Parietal lobe (tissue), 2 donors: Measurements from ENCODE around the gene RPTOR.

DNA sequence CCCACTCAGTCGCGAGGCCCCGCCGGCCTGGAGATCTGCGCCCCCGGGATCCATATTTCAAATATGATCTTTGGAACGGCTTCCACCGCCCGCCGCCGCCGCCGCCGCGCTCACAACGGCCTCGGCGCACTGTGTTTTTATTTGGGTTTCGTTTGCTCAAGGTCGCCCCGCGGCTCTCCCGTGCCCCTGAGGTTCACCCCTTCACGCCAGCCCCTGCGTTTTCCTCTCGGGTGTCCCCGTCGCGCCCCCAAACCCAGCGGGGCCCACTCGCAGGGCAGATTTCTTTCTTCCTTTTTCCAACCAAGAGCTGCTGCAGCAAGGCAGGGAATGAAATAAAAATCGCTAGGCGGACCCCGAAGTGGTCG lies 4.3 kb upstream of the CBX4 start:
- RAMPAGE, long total RNA: no peak

DNA sequence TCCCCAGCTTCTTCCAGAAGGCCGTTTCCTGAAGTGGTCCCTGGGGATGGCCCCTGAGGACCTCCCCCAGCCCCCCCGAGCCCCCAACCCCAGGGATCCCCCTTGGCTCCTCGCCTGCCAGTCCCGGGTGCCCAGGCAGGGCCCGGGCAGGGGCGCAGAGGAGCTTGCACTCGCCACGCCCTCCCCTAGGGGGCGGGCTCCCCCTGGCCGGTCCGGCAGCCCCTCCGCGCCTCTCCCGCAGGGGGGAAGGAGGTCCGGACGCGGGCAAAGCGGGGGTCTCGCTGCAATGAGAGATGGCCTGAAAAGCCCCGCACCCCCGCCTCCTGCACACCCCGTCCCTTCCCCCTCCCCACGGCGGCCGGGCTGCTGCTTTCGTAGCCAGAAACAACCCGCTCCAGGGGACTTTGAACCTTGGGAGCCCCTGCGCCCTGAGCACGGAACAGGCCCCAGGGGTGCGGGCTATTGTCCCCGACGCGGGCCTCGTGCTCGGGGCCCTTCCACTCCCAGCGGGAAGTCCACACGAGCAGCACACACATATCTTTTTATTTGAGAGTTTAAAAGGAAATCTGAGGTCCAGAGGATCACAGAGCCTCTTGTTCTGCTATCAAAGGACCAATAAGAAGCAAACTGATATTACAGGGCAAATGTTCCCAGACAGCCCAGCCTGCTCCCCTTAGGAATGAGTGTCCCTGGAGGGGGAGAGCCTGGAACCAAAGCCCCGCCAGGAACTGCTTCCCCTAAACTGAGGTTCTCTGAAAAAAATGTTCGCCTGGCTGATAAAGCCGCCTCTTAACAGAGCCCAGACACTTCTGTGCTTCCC lies 5.7 kb upstream of the CBX4 start:
- RAMPAGE, long total RNA: no peak

DNA sequence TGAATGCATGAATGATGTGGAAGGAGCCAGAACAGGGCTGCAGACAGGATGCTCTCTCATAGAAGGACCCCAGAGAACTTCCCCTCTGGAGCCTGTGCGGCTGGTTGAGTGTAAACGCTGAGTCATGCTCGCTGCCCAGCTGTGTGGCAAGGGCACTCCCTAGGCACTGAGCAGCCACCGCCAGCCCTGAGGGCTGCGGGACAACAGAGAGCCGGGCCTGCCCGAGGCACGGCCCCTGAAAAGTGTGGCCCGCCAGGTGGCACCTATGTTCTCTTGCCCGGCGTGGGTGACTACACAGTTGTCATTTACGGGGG lies 94.6 kb upstream of the CBX4 start:
- RAMPAGE, long total RNA: no peak

DNA sequence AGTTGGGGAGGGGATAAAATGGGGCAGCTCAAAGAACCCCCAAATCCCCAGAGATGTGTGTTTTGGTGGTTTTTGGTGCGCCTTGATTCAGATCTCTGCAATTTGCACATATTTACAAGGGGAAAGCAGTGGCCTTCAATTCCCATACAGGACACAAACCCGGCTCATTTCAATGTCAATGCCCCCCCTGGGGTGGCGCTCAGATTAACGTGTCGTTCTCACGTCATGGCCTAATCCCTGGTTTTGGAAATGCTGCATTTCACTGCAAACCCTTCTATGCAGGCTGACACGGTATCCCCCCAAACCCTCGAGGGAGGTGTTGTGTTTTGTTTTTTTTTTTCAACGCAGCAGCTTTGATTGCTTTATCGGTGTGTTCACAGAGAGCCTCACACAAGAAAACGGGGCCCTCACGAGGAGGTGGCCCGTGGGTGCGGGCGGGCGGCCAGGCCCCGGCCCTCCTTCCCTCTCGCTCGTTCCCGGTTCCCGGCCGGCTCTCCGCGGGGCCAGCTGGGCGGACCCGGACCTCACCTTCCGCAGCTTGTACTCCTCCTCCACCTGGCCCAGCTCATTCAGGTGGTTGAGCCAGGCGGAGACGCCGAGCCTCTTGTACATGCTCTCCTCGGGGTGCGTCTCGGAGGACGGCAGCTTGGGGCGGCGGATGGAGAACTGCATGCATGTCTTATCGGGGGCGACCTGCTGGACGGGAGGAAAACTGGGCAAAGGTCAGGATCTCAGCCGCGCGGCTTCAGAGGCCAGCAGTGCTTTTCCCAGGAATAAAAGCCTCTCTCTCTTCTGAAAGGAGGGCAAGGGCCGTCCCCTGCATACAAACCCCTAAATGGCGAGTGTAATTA lies 85.6 kb downstream of the TBC1D16 start:
- RAMPAGE, long total RNA: no peak

DNA sequence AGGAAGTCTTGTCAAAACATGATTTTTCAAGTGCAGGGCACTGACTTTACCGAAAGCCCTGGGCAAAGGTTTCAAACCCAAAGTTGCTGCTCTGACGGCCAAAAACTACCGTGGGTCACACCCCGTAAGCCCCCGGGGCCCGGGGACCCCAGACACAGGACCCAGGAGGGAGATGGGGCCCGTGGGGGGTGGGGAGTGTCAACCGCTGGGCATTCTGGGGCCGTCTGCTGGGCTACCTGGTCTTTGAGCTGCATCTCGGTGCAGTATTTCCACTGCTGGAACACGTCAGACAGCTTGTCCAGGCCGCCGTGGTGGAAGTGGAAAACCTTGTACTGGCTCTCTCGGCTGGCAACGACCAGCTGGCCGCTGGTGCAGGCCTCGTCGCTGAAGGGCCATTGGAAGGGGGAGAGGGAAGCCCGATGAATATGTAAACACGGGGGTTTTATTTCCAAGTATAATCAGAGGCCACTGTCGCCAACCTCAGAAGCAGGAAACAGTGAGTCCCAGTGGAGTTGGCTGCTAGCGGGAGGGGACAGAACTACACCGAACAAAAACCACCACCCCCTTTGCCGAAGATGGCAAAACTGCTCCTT lies 84.4 kb downstream of the TBC1D16 start:
- RAMPAGE, long total RNA: no peak

DNA sequence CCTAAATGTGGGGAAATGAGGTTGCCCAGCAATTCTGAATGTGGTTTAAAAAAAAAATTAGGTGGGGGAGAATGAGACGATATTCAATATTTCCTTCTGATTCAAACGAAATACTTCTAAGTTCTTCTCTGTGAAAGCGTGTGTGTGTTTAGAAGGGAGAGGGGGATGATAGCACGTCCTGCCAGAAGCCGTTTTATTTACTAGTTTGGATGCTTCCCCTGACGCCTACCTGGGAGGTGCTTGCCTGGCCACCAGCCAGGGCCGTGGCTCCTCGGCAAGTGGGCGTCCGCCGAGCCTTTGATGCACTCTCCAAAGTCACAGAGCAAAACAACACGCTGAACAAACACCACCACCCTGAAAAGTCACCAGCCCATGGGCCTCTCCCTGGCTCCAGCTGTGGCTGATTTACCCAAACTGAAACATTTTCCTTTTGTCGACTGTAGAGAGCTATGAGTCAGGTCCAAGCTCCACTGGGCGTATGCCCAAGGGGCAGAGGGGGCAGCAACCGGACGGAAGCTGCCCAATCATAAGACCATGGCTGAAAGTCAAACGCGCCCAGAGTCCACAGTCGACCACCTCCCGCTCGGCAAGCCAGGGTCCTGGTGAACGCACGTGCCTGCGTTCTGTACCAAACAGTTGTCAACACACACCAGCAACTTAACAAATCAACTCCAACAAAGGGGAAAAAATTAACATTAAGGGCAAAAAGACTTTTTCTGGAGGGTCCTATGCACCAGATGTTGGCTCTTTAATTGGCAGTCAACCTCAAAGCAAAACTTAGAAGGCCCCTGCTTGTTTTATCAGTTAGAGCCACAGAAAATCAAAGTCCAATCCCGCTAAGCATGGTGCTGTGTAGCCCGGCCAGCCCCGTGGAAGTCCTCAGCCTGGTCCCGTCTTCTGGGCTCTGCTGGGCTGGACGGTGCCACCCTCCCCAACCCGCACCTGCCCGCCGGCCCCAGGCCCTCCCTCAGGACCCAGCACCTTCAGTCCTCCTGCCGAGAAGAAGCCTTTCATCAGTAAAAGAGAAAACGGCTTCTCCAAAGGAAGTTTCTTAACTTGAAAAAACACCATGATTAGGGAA lies 47.4 kb downstream of the TBC1D16 start:
- RAMPAGE, long total RNA: no peak

DNA sequence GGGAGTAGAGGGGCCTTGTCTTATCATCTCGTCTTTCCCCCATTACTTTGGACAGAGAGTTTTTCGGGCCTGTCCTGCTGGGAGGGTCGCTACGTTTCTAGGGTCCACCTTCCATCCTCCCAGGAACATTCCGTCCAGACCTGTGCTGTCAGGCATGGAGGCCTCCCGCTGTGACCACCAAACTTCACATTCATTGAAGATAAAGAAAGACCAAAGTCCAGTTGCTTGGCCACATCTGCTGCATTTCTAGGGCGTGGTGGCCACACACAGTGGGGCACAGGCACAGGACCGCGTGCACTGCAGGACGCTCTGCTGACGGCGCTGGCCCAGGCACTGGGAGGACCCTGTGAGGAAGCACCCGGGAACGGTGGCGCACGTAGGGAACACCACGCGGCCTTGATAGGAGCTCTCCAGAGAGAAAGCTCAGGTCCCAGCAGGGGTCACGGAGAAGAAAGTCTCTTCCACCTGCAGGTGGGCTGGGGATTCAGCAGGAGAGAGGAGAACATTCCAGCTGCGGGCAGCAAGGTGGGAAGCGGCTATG lies 33.1 kb downstream of the TBC1D16 start:
- RAMPAGE, long total RNA: no peak

- RAMPAGE, long total RNA: no peak
These were observed 32.2 kb downstream of the CCDC40 start for GRCh38 chr17:80068669-80069097.

DNA sequence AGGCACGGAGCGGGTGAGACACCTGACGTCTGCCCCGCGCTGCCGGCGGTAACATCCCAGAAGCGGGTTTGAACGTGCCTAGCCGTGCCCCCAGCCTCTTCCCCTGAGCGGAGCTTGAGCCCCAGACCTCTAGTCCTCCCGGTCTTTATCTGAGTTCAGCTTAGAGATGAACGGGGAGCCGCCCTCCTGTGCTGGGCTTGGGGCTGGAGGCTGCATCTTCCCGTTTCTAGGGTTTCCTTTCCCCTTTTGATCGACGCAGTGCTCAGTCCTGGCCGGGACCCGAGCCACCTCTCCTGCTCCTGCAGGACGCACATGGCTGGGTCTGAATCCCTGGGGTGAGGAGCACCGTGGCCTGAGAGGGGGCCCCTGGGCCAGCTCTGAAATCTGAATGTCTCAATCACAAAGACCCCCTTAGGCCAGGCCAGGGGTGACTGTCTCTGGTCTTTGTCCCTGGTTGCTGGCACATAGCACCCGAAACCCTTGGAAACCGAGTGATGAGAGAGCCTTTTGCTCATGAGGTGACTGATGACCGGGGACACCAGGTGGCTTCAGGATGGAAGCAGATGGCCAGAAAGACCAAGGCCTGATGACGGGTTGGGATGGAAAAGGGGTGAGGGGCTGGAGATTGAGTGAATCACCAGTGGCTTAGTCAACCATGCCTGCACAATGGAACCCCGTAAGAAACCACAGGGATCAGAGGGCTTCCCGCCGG lies 653 bp downstream of the GAA start:
- RAMPAGE, long total RNA: no peak

DNA sequence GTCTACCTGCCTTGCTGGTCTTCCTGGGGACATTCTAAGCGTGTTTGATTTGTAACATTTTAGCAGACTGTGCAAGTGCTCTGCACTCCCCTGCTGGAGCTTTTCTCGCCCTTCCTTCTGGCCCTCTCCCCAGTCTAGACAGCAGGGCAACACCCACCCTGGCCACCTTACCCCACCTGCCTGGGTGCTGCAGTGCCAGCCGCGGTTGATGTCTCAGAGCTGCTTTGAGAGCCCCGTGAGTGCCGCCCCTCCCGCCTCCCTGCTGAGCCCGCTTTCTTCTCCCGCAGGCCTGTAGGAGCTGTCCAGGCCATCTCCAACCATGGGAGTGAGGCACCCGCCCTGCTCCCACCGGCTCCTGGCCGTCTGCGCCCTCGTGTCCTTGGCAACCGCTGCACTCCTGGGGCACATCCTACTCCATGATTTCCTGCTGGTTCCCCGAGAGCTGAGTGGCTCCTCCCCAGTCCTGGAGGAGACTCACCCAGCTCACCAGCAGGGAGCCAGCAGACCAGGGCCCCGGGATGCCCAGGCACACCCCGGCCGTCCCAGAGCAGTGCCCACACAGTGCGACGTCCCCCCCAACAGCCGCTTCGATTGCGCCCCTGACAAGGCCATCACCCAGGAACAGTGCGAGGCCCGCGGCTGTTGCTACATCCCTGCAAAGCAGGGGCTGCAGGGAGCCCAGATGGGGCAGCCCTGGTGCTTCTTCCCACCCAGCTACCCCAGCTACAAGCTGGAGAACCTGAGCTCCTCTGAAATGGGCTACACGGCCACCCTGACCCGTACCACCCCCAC lies 3.1 kb downstream of the GAA start:
- RAMPAGE, long total RNA: no peak

DNA sequence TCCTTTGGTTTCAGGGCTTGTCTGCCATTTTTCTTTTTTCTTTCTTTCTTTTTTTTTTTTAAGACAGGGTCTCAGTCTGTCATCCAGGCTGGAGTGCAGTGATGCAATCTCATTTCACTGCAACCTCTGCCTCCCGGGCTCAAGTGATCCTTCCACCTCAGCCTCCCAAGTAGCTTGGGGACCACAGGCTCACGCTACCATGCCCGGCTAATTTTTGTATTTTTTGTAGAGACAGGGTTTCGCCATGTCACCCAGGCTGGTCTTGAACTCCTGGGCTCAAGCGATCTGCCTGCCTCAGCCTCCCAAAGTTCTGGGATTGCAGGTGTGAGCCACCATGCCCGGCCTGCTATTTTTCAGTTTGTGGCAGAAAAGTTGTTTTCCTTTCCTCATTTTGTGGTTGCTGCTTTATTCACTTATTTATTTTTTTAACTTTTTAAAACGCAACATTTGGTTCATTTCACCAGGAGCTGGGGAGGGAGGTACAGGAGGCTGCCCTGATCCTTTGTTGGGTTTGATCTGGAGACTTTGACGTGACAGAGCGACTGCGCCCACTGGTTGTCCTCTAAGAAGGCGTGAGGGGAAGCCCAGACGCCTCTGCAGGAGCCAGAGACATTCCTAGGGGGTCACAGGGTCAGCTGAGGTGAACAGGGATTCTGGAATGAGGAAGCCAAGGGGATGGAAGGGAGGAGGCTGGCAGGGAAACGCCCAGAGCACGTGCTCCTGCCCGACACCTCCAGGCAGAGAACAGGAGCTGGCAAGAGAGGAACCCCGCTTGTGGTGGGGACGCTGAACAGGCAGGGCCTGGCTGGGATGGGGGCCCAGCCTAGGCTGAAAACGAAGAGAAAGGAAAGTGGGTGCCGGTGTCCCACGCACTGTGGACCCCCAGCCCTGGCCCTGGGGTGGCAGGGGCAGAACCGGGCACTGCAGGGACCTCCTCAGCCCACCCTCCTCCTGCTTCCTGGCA lies 5.4 kb downstream of the CARD14 start:
- RAMPAGE, long total RNA: no peak

DNA sequence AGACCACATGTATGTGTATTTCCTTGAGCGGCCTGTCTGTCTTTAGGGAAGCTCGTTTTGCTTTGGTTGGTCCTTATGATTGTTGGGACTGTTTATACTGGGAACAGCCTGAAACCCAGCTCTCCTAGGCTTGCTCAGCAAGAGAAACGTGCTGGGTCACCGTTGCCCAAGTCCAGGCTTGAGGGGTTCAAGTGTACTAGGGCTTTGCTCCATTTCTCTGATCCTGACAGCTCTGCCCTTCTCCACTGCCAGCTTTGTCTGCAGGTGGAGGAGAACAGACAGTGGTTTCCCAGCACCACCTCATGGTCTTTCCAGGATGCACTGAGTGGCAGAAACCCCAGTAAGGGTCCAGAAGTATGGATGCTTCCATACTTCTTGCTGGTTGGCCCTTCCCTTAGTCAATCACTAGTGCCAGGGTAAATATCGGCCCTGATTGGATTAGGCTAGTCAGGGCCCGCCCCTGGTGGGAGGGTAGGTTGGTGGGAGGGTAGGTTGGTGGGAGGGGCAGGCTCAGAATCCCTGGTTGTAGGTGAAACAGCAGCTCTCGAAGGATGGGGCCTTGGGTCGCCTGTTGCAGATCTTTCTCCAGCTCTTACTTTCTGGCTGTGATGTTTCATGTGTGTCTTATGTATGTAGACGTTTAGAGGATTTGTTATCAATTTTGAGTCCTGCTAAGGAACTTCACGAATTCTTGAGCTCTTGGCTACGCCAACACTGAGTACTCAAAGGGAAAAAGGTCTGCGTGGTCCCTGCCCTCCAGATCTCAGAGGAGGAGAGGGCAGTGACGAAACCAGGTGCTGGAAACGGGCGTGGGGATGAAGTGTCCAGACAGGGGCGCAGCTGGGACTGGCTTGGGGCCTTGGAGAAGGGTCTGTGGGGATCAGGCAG lies 10.2 kb downstream of the RNF213 start:
- RAMPAGE, long total RNA: no peak

- RAMPAGE, long total RNA: no peak
These were observed 19.3 kb downstream of the RNF213 start for GRCh38 chr17:80279780-80280447.

DNA sequence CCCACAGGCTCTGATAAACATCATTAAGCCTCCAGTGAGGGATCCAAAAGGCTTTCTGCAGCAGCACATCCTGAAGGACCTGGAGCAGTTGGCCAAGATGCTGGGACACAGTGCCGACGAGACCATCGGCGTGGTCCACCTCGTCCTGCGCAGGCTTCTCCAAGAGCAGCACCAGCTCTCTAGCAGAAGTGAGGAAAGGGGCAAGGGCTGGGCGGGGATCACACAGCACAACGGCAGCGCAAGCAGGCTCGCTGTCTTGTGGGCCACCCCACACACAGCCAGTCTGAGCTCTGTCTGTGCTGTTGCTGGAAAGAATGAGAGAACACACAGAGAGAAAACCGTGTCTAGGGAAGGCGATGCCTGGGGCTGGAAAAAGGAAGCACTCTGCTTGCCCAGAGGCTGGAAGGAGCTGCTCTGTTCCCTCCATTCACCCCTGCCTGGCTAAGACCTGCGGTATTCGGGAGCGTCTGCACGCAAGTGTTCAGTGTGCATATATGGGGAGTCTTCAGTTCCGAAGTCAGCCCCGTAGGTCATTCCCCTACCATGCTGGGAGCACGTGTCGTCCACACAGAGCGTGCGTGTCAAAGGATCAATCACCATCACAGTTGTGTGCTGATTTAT lies 33.3 kb upstream of the ENDOV start:
- RAMPAGE, long total RNA: no peak

DNA sequence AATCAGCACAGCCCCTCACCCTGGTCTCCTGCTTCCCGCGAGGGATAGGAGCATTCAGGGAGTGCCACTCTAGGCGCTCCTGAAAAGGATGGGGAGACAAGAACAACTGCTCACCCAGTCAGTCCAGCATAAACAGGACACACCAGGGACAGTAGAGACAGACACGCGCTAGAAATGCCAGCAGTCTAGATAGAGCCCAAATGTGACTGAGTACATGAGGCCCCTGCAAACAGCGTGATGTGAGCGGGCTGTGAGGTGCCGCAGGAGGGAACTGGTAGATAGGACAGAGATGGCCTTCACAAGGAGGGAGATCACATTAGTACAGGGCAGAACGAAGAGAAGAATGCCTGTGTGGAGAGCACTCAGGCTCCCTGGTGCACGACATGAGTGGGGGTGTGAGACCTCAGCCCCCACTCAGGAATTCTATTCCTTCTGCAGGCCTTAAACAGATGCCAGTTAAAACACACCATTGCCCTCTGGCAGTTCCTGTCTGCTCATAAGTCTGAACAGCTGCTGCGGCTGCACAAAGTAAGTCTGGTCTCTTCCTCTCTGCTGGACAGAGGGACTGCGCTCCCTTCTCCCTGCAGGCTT lies 25.5 kb upstream of the ENDOV start:
- RAMPAGE, long total RNA: no peak

- RAMPAGE, long total RNA: no peak
These were observed 20.6 kb downstream of the NPTX1 start for GRCh38 chr17:80455811-80456278.

- RAMPAGE, long total RNA: no peak
These were observed at the start of gene RPTOR for GRCh38 chr17:80544498-80545157. Gene RPTOR, plus strand, starts transcription at chr17:80544838.

DNA sequence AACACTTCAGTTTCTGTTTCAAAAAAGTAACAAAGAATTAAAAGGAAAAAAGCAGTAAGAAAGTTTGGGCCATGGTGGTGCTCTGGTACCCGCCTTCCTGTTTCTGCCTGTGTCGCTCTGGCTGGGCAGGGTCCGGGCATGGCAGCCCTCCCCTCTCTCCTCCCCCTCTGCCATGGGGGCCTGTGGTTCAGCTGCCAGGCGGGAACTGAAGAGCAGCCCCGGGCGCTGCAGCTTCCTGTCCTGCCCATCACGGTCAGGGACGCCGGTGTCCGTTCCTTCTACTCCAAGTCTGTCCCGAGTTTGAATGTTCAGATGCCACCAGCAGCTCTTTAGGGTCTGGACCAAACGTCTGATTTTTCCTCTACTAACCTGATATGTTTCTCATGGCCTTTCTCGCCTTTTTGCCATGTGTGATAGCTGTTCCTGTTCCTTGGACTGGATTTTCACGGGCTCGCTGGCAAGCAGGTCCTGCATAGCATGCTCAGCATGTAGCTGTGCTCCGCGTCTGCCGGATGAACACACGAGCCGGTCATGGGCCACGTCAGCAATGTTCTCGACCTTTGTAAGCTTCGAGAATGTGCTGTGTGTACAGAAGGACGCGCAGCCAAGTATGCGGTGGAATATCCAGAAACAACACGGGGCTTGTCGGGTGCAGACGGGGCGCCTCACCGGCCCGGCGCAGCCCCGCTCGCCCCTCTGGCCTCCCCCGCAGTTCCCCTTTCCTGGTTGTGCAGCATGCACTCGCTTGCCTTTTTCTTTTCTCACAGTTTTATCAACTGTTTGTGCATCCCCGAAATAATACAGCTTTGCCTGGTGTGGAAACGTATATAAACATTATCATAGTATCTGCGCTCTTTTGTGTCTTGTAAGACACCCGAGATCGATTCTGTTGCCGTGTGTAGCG lies 42.1 kb downstream of the RPTOR start:
- RAMPAGE, long total RNA: no peak

DNA sequence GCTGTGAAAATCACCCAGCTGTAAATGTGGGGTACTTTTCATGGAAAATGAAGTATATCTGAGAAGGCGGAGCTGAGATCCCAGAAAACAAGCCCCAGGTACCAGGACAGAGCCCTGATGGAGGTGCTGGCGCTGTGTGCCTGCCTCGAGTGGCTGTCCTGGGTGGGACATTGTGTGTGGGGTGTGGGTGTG lies 55.6 kb downstream of the RPTOR start:
- RAMPAGE, long total RNA: no peak

GRCh38 chr17:80750932-80751438 lies 206.3 kb downstream of the RPTOR start:
- RAMPAGE, long total RNA: no peak